Zone of skin (tissue), 1 donor: ENCODE measurements around a stretch of chr11.

DNA sequence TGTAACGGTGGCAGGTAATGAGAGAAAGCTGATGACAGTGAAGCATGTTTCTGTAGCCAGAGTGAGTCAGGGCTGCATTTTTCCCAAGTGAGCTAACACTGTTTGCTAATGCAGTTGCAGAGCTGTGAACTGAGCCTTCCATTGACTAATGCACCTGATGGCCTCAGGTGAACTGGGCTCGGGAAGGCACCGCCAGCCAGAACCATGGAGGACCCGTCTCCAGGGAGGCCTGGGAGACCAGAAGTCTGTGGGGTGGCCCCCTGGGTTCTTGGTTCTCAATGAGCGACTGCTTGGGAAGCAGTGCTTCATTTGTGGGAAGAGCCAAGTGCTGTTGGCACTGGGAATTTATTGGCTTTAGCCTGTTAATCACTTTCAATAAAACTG lies 64.5 kb downstream of the BARX2 start:
- RRBS: no CpG with 5 or more reads among the region's 5 CpGs

DNA sequence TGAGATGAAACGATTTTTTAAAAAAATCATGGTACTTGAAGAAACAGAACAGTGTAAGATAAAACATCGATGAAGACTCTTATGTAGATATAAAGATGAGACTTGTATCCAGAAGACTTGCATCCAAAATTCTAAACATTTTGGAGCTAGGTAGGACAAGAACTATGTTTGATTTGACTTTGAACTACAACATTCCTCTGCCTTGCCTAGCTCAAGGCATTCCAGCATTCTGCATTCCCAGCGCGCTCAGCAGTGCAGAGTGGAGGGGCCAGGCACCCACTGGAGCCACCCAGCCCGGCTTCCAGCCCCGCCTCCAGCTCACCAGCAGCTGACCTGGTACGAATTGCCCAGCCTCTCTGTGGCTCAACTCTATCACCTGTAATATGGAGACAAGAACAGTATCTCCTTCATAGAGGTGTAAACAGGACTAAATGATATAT lies 28.9 kb downstream of the PRDM10 start:
- RRBS: no CpG with 5 or more reads among the region's 7 CpGs

DNA sequence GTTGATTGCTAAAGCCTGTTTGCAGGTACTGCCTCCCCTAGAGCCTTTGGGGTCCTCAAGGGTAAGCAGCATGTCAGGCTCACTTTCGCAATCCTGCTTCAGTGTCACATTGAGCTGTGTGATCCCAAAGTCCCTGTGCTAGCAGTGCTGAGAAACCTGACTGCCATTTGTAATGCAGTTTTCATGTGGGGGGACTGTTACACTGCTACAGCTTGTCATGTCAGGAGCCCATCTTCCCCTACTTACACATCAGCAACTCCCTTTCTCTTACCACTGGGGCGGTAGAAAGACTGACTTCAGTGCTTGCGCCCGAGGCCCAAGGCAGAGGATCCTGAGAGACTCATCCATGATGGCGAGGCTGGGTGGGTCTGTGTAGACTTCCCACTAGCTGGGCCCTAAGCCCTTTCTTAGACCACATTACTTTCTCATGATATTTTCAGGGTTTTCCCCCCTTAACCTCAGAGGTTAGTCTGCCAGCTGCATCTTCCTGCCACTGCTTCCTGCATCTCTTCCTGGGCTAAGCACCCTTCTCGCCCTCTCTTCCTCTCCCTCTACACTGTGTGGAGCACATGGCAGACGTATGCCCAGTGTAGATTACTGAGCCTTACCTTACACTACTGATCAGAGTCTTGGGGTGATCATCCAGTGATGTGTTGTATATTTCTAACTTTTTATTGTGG lies 40.7 kb upstream of the ST14 start:
- RRBS: no CpG with 5 or more reads among the region's 7 CpGs

GRCh38 chr11:130124009-130124624 lies 35.5 kb upstream of the ST14 start:
- RRBS: no CpG with 5 or more reads among the region's 7 CpGs

- RRBS: no CpG with 5 or more reads among the region's 6 CpGs
Observed at GRCh38 chr11:130126393-130126981, 33.1 kb upstream of the ST14 start.

- RRBS: no CpG with 5 or more reads among the region's 6 CpGs
Observed at GRCh38 chr11:130140160-130140538, 19.4 kb upstream of the ST14 start.

GRCh38 chr11:130179848-130180455 lies 20.4 kb downstream of the ST14 start:
- RRBS: 53% methylated on average over 6 of the region's 16 CpGs

DNA sequence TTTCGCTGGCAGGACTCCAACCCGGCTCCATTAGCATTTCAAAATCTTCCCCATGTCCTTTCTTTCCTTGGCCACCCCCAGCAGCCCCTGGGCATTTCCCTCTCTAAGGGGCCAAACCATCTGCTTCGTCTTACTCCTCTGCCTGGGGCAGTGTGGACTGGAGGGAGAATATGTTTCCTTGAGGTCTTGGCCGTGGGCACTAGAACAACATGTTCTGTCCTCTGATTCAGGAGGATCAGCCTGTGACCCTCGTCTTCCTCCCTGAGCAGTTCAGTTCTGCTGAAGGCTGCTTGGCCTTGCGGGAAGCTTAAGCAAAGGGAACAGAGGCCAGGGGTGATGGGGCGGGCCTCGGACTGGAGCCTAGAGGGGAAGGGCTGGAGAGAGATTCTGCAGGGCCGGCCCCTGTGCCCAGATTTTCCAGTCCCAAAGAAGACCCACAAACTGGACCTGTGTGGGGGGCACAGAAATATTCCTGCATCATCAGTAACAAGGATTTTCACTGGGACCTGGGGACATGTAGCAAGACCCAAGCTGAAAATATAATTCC lies 58.0 kb downstream of the ST14 start:
- RRBS: no CpG with 5 or more reads among the region's 9 CpGs

DNA sequence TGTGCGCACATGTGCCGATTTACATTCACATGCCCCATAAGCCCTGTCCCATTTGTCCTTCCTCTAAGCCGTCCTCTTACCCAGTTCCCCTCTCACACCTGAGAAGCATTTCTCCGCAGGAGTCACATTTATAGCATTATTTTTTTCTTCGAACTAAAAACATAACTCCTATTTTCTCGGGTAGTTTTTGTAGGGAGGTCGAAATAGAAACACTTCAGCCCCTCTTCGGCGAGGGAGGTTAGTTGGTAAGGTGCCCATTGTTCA lies 359 bp upstream of the ZBTB44 start:
- RRBS: no CpG with 5 or more reads among the region's 9 CpGs

- RRBS: no CpG with 5 or more reads among the region's 7 CpGs
Observed at GRCh38 chr11:130388880-130389279, 39.5 kb downstream of the ADAMTS8 start.

- RRBS: 12% methylated on average over 6 of the region's 13 CpGs
Observed at GRCh38 chr11:130420784-130421392, 7.5 kb downstream of the ADAMTS8 start.

DNA sequence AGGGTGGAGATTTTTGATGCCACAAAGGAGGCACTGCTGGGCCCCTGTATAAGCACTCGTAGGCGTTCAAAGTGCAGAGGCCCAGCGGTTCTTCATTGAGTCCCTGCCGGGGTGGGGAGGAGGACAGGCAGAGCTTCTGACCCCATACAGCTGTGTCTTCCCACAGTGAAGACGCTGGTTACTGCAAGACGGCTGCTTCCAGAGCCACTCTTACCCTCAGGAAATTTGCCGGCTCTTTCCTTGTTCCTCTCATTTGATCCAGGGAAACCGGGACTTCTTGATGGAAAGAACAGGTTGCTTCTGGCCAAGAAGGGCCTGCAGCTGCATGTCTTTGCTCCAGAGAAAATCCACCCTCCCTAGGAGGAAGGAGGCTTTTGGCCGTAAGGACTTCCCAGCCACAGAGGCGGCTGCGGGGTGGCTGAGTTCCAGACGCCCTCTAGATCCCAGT lies 9.3 kb downstream of the ADAMTS15 start:
- RRBS: 7% methylated on average over 2 of the region's 12 CpGs

- RRBS: no CpG with 5 or more reads among the region's 8 CpGs
Observed at GRCh38 chr11:130528109-130528726, 79.8 kb downstream of the ADAMTS15 start.

DNA sequence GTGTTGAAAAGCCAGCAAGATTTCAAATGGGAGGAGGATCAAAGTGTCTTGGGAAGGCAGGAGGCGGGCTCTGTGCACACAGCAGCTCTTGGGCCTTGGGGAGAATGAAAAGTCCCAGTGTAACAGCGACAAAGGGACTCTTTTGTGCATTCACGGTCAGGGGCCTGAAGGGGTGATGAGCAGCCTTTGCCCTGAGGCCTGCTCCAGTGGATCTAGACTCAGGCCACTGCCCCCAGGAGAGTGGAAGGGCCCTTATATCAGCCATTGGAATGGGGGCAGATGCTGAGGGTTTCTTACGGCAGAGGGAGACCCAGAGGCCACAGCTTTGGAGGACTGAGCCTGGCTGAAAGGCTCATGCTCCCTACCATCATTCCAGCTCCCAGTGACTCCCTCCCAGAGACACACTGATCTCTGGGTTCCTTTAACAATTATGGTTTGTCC lies 135.5 kb downstream of the ADAMTS15 start:
- RRBS: no CpG with 5 or more reads among the region's 4 CpGs

GRCh38 chr11:130866222-130867058 lies 49.8 kb downstream of the SNX19 start:
- RRBS: no CpG with 5 or more reads among the region's 10 CpGs

GRCh38 chr11:130876704-130877510 lies 39.4 kb downstream of the SNX19 start:
- RRBS: no CpG with 5 or more reads among the region's 8 CpGs

- RRBS: no CpG with 5 or more reads among the region's 7 CpGs
Observed at GRCh38 chr11:131047691-131048123, 131.4 kb upstream of the SNX19 start.

GRCh38 chr11:131253847-131254332 lies 116.5 kb upstream of the NTM start:
- RRBS: no CpG with 5 or more reads among the region's 8 CpGs

- RRBS: no CpG with 5 or more reads among the region's 19 CpGs
Observed at GRCh38 chr11:131584510-131585238, 214.3 kb downstream of the NTM start.

DNA sequence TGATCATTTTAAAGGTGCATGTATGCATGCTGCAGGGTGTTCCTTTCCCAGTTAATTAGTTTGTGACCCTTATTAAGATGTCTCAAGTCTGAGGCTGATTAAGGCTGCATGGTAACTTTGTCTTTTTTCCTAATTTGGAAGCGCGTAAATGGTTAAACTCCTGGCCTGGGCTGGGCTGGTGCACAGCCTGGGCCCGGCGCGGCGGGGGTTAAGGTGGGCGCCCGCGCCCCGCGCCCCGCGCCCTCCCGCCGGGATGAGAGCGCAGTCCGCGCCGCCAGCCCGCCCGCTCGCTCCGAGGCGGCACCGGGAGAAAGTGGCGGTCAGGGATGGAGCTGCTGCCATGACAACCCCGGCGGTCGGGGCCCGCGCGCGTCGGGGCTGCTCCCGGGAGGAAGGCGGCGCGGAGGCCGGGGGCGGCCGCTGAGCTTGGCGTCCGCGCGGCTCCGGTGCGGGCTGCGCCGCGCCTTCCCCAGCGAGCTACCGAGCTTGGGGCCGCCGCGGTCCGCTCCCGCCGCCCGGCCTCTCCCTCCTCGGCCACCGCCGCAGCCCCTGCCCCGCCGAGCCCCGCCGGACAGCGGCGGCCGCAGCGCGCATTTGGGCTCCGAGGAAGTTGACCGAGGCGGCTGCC lies 539.9 kb downstream of the NTM start:
- RRBS: 7% methylated on average over 61 of the region's 74 CpGs